Uterus (tissue), 7 donors: ENCODE measurements around the genes DERA and LDHB.

GRCh38 chr12:15629006-15629847 lies 160.0 kb downstream of the EPS8 start:
- PRO-cap, 4 experiments = peak in 3 of 4 experiments; most common plus-strand start chr12:15629587 (in 2); most common minus-strand start chr12:15629302 (in 3)
- RAMPAGE, long total RNA, 2 experiments = no peak in any of the 2 experiments
- RRBS = no CpG with 5 or more reads among the region's 7 CpGs

DNA sequence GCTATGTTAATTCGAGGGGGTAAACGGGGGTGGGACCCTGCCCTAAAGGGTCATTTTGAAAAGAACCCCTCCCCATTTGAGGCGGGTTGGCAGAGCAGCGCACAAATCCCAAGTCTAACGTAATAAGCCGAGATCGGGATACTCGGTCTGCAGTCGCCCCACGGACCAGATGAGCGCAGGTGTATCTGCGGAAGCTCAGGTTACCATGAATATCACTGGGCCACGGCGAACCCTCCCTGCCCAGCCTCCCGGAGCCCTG lies 592 bp downstream of the EPS8 start:
- PRO-cap, 4 experiments = peak in 3 of 4 experiments; most common plus-strand start position 152 of the sequence (in 2); most common minus-strand start position 175 of the sequence (in 1)
- RAMPAGE, long total RNA, 2 experiments = no peak in any of the 2 experiments
- RRBS = 2% methylated on average over 1 of the region's 15 CpGs

GRCh38 chr12:15910866-15912029 lies at the start of gene DERA:
DERA (plus strand) TSS chr12:15911332.
- PRO-cap, 4 experiments = peak in 4 of 4 experiments; most common plus-strand start chr12:15911332 (in 4); most common minus-strand start chr12:15911576 (in 2)
- RAMPAGE, long total RNA, 2 experiments = start-site peak on the plus strand in 1 of 2 experiments, at chr12:15911328-15911369 at its widest, 599 reads per replicate
- RRBS = 1% methylated on average over 27 of the region's 64 CpGs

DNA sequence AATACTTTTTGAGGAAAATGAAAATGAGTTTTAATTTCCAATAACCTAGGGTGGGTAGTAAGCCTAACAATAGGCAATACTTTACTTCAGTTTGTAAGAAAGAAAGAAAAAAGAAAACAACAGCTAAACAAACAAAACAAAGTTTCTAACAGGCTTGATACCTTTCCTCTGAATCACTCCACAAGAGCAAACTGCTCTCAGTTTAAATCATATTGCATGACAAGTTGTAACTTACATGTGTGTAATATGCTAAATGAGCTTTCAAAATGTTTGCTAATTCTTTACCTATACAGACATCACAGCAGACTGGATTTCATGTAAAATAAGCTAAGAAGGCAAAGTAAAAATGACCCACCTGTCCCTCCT lies 6.7 kb upstream of the LMO3 start:
- PRO-cap, 4 experiments = no peak in any of the 4 experiments
- RAMPAGE, long total RNA, 2 experiments = no peak in any of the 2 experiments

DNA sequence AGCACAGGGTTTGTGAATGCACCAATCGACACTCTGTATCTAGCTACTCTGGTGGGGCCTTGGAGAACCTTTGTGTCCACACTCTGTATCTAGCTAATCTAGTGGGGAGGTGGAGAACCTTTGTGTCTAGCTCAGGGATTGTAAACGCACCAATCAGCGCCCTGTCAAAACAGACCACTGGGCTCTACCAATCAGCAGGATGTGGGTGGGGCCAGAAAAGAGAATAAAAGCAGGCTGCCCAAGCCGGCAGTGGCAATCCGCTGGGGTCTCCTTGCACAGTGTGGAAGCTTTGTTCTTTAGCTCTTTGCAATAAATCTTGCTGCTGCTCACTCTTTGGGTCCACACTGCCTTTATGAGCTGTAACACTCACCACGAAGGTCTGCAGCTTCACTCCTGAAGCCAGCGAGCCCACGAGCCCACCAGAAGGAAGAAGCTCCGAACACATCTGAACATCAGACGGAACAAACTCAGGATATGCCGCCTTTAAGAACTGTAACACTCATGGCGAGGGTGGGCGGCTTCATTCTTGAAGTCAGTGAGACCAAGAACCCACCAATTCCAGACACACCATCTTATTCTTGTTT lies 402.3 kb upstream of the LMO3 start:
- PRO-cap, 4 experiments = no peak in any of the 4 experiments
- RAMPAGE, long total RNA, 2 experiments = no peak in any of the 2 experiments
- RRBS = no CpG with 5 or more reads among the region's 13 CpGs

GRCh38 chr12:18261712-18262306 lies 491 bp downstream of the PIK3C2G start:
- PRO-cap, 4 experiments = no peak in any of the 4 experiments
- RAMPAGE, long total RNA, 2 experiments = no peak in any of the 2 experiments
- RRBS = no CpG with 5 or more reads among the region's 5 CpGs

GRCh38 chr12:18296903-18297320 lies 35.6 kb downstream of the PIK3C2G start:
- PRO-cap, 4 experiments = peak in 1 of 4 experiments; most common minus-strand start chr12:18296975 (in 1)
- RAMPAGE, long total RNA, 2 experiments = no peak in any of the 2 experiments
- RRBS = no CpG with 5 or more reads among the region's 4 CpGs

DNA sequence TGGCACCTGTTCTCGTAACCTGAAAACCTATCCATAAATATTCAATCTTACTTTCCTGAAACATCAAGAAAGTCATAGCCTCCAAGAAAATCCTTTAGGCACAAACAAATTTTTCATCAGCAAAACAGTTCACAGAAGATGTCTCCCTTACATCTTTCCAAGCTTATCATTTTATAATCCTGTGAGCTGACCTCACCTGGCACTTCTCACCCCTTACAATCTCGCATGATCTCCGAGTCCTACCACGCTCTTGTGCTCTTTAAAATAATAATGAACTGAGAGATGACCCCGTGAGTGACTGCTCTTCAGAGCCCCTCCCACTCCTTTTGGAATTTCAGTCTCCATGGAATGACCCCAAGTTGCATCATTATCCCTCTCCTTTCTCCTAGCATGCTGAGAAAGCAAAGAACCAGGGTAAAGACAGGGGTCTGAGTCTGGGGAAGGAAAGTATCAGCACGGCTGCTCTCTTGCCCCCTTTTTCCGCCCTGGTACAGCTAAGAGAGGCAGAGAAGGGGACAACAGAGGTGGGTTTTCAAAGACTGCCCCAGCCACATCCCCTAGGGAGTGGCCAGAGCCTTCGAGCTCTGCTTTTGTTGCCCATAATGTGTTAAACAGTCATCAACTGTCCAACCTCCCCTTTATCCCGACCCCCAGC lies 178.4 kb upstream of the PLEKHA5 start:
- PRO-cap, 4 experiments = no peak in any of the 4 experiments
- RAMPAGE, long total RNA, 2 experiments = no peak in any of the 2 experiments
- RRBS = no CpG with 5 or more reads among the region's 9 CpGs

- PRO-cap, 4 experiments = no peak in any of the 4 experiments
- RAMPAGE, long total RNA, 2 experiments = no peak in any of the 2 experiments
- RRBS = no CpG with 5 or more reads among the region's 2 CpGs
Observed at GRCh38 chr12:19236725-19237185, 107.2 kb downstream of the PLEKHA5 start.

DNA sequence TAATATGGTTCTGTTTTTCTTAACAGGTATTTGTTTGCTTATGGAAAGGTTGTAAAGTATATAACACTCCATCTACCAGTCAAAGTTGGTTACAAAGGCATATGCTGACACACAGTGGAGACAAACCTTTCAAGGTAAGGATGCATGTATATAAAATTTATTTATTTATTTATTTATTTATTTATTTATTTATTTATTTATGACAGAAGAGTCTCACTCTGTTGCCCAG lies 33.8 kb downstream of the AEBP2 start:
- PRO-cap, 4 experiments = no peak in any of the 4 experiments
- RAMPAGE, long total RNA, 2 experiments = start-site peak on the plus strand in 1 of 2 experiments, centred at position 72 of the sequence, 59 reads per replicate

DNA sequence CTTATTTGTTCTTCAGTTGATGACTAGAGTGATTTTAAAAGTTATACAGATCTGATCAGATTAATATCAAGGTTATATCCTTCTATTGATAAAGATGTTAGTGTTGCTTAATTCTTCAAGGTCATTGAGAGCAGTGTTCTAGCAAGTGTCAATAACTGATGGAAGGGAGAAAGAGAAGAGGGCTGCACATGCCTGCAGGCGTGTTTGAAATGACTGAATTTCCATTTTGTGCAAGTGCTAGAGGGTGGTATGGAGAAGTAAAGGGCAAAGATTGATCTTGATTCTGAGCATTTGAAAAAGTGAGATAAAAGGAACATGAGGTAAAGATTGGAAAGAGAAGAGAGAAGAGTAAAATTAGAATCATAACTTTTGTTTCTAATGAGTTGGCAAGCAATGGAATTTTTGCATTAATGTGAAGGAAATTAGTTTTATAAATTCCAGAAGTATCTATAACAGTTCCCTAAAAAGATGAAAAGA lies 147.8 kb downstream of the AEBP2 start:
- PRO-cap, 4 experiments = no peak in any of the 4 experiments
- RAMPAGE, long total RNA, 2 experiments = start-site peak on the plus strand in 1 of 2 experiments, centred at position 69 of the sequence, 6 reads per replicate
- RRBS = no CpG with 5 or more reads among the region's 1 CpG

GRCh38 chr12:19710872-19711352 lies 271.6 kb downstream of the AEBP2 start:
- PRO-cap, 4 experiments = no peak in any of the 4 experiments
- RAMPAGE, long total RNA, 2 experiments = no peak in any of the 2 experiments
- RRBS = no CpG with 5 or more reads among the region's 5 CpGs

GRCh38 chr12:19894754-19895276 lies 455.5 kb downstream of the AEBP2 start:
- PRO-cap, 4 experiments = no peak in any of the 4 experiments
- RAMPAGE, long total RNA, 2 experiments = no peak in any of the 2 experiments
- RRBS = no CpG with 5 or more reads among the region's 6 CpGs

- PRO-cap, 4 experiments = no peak in any of the 4 experiments
- RAMPAGE, long total RNA, 2 experiments = no peak in any of the 2 experiments
- RRBS = no CpG with 5 or more reads among the region's 16 CpGs
Observed at GRCh38 chr12:20420006-20420983, 52.0 kb downstream of the PDE3A start.

GRCh38 chr12:20445635-20446242 lies 77.4 kb downstream of the PDE3A start:
- PRO-cap, 4 experiments = no peak in any of the 4 experiments
- RAMPAGE, long total RNA, 2 experiments = no peak in any of the 2 experiments
- RRBS = no CpG with 5 or more reads among the region's 8 CpGs

GRCh38 chr12:21509897-21510311 lies 8.3 kb downstream of the GOLT1B start:
- PRO-cap, 4 experiments = no peak in any of the 4 experiments
- RAMPAGE, long total RNA, 2 experiments = no peak in any of the 2 experiments
- RRBS = no CpG with 5 or more reads among the region's 2 CpGs

GRCh38 chr12:21602649-21603195 lies 1.9 kb downstream of the GYS2 start:
- PRO-cap, 4 experiments = no peak in any of the 4 experiments
- RAMPAGE, long total RNA, 2 experiments = no peak in any of the 2 experiments
- RRBS = no CpG with 5 or more reads among the region's 2 CpGs

GRCh38 chr12:21657233-21658152 lies at the start of gene LDHB:
LDHB (minus strand) TSS chr12:21657842.
- PRO-cap, 4 experiments = peak in 4 of 4 experiments; most common plus-strand start chr12:21657997 (in 4); most common minus-strand start chr12:21657839 (in 3)
- RAMPAGE, long total RNA, 2 experiments = start-site peak on the minus strand in 2 of 2 experiments, at chr12:21657799-21657845 at its widest, 1,005 to 2,864 reads per replicate
- RRBS = no CpG with 5 or more reads among the region's 48 CpGs

DNA sequence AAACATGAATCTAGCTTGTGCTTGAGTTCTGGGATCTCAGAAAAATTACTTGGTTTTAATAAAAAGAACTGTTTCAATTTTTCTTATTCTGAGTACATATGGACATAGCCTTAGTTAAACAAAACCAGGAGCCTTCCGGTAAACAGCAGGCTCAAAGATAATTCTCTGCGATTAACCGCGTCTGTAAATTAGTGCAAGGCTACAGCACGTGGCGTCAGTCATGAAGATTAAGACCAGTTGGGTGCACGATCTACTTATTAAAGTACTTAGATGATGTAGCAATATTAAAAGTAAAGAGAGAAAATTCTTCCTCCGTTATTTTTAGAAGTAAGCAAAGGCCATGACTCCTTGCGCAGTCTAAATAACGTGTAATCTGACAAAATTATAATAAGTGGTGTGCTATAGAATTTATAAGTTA lies 677 bp downstream of the KCNJ8 start:
- PRO-cap, 4 experiments = peak in 2 of 4 experiments; most common plus-strand start position 217 of the sequence (in 1); most common minus-strand start position 229 of the sequence (in 2)
- RAMPAGE, long total RNA, 2 experiments = no peak in any of the 2 experiments
- RRBS = no CpG with 5 or more reads among the region's 10 CpGs

- PRO-cap, 4 experiments = peak in 1 of 4 experiments; most common minus-strand start chr12:21828874 (in 1)
- RAMPAGE, long total RNA, 2 experiments = start-site peak on the minus strand in 1 of 2 experiments, at chr12:21828931-21829051 at its widest, 29 reads per replicate
- RRBS = no CpG with 5 or more reads among the region's 8 CpGs
Observed at GRCh38 chr12:21828700-21829172, 54.2 kb upstream of the KCNJ8 start.